A673 (cell line): ENCODE results near the genes MLXIP, HCAR3 and HIP1R.

DNA sequence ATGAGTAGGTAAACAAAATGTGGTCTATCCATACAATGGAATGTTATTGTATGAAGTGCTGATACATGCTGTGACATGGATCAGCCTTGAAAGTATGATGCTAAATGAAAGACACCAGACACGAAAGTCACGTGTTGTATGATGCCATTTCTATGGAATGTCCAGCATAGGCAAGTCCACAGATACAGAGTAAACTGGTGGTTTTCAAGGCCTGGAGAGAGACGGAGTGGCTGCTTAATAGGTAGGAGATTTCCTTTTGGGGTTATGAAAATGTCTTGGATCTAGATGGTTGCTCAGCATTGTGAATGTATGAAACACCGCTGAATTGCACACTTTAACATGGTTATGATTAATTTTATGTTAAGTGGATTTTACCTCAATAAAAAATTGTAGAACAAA is 31.7 kb downstream of the CFAP251 start:
- PRO-cap = no peak

DNA sequence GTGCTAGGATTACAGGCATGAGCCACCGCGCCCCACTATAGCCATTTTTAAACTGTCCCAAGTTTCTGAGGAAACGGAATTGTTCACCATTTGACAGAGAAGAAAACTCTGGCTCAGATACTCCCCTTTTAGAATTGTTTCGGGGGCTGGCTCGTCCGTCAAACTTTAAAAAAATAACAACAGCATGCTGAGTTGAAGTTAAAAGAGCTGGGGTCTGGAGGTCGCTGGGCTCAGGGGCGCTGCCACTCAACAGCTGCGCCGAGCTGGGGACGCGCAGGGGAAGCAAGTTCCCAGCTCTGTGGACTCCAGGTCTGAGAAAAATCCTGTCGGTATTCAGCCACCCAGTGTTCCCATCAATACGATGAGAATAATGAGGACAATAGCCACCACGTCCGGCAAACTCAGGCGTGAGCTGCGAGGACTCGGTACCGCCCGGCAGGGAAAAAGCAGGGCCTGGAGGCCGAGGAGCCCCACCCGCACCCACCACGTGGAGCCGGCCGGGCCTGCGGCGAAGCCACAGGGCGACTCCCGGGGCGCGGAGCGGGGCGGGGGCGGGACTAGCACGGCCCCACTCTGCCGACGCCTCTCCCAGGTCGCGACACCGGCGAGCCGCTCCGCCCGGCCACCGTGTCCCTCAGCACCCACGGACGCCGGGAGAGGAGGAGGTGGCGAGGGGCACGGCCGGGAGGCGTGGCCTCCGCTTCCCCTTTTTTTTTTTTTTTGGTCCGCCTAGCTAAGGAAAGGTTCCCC is 482 bp upstream of the MLXIP start:
- PRO-cap = unidirectional peak, minus-strand start at position 446 of the sequence; bidirectional peak, plus-strand start outside the sequence, minus-strand start at position 662 of the sequence

DNA sequence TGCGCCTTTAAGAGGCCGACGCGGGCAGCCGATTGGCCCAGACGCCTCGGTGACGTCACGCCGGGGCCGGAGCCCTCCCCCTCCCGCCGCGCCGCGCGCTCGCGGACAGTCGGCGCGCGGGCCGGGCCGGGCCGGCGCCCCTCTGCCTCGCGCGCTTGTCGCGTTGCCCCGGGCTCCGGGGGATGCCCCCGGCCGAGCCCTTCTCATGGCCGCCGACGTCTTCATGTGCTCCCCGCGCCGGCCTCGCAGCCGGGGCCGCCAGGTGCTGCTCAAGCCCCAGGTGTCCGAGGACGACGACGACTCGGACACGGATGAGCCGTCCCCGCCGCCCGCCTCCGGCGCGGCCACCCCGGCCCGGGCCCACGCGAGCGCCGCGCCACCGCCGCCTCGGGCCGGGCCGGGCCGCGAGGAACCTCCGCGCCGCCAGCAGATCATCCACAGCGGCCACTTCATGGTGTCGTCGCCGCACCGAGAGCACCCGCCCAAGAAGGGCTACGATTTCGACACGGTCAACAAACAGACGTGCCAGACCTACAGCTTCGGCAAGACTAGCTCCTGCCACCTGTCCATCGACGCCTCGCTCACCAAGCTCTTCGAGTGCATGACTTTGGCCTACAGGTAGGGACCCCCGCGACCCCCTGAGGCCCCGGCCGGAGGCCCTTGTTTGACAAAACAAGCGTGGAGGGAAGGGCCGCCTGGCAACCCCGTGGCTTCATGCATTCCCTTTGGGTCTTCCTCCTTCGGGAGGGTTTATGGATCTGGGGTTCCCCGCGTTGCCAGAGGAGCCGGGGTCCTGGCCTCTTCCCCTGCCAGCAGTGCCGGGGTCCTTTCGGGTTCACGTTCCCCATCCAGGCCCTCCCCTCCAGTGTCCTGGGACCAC is at the start of gene MLXIP:
Gene MLXIP, plus strand, starts transcription at position 108 of the 880 bp plus-strand sequence.
- PRO-cap = bidirectional peak, plus-strand start at position 108 of the sequence, minus-strand start outside the sequence

GRCh38 chr12:122094756-122095432 is 16.3 kb downstream of the MLXIP start:
- PRO-cap = no peak

GRCh38 chr12:122116012-122116434 is 37.5 kb downstream of the MLXIP start:
- PRO-cap = no peak

DNA sequence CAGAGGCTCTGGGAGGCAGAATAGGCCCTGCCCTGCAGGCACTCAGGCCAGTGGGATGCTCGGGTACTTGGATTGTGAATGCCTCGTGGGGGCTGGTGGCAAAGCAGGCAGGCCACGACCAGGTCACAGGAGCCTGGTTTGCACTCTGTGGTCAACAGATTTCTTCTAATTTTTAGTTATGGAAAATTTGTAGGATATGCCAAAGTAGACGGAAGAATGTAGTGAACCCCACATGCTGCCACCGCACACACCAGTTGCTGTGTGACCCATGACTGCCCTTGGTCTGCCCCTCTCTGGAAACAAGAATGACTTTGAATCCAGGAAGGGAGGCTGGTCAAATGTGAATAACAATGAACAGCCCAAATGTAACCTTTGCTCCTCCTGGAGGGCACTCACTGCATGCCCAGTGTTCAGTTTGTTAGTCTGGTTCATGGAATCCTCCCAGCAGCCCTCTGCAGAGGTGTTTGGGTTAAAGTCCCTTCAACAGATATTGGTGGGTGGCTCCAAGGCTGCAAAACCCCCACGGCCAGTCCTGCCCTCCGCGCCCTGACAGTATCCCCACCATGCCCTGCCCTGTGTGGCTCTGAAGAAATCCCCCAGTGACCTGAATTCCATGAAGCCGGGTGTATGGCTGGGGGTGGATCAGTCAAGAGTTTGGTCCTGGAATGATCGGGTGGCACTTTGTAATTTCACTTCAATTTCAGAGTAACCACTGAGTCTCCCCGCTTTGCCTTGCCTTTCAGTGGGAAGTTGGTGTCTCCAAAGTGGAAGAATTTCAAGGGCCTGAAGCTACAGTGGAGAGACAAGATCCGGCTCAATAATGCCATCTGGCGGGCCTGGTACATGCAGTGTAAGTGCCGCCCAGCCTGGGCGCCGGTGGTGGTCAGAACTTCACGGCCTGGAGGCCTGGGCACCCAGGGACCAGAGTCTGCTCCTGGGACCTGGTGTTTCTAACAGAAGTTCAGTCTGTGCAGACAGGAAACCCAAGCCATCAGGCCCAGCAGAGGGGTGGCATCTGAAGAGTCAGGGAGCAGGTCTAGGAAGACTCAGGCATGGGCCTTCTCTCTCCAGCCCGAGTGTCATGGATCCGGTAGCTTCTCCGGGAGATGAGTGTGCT is 47.1 kb downstream of the IL31 start:
- PRO-cap = no peak

- PRO-cap = no peak
Observed at GRCh38 chr12:122224377-122224762, 1.5 kb downstream of the DIABLO start.

DNA sequence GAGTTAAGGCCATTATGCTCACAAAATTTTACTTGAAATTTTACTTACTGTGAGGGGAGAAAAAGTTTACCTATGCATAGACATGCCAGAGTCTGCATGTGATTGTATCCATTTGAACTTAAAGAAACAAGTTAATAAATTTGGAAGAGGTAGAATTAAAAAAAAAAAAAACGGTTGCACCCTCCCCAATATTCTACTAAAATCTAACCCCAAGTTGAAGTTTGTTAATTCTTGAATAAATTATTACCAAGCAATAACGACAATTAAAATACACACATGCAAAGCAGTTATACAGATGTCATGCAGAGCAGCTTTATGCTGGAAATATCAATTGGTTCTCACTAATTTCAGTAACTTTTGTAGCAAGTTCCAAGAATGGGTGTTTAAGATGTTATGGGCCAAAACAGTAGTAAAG is 13.0 kb upstream of the VPS33A start:
- PRO-cap = no peak

DNA sequence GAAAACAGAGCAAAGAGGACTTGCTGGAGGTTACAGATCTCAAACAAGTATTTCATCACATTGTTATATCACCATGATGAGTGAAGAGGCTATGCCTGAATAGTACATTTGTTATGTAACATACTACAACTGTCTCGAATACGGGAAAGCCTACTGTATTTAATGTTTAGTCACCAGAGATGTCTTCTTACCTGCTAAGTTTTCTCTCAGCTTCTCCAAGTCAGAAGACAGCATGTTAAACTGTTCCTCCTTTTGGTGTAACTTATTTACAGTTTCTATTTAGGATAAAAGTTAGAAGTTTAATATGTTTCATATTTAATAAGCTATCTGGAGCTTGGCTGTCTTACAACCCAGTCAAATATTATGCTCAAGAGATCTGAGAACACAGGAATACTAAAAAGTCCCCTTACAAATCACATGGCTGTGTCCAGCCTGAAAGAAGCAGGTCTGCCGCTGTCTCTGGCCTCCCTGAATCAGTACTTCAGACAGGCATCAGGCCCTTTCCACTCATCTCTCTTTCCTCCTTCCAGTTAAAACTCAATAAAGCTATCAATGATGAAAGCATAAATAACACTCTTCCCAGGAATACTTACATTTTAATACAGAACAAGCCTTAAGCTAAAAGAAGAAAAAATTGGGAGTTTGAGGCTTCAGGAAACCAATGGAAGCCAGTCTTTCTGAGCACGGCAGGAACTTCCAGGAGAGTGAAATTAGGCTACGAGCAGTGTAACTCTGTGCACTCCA is 67.7 kb upstream of the VPS33A start:
- PRO-cap = no peak

- PRO-cap = no peak
Observed at GRCh38 chr12:122394501-122395088, 27.9 kb downstream of the CLIP1 start.

- PRO-cap = no peak
Observed at GRCh38 chr12:122716230-122717080, at the start of gene HCAR3. HCAR3 (minus strand) TSS chr12:122716811.

GRCh38 chr12:122835119-122836048 is at the start of gene HIP1R:
HIP1R (plus strand) TSS chr12:122835457.
- PRO-cap = no peak

DNA sequence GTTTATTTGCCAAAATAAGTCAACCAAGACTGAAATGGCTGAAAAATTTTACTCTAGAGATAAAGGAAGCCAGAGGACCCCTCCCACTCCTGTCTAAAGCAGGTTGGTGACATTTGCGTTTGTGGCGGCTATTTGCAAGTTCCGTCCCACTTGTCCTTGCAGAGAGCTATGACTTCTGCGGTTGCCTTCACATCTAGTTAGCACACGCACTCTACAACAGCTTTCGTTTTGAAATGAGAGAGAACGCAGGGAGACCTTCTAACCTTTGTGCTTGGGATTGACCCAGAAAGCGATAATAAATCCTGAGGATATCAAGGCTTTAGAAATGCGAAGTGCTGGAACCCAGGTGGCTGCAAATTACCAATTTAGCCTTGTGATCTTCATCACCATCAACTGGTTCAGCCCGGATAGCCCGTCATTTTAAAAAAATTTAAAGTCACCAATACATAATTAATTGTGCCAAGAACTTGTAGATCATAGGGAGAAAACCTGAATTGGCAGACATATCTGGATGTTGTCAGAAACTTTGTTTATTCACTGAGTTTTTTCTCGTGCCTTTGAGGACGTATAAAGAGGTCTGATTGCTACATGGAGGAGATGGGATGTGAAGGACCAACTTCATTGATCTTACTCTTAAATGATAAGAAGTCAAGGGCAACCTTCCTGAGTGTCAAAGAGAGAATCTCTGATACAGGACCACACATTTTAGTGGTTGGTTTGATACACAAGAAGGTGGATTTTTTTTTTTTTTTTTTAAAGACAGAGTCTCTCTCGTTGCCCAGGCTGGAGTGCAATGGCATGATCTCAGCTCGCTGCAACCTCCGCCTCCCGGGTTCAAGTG is 1.5 kb downstream of the HIP1R start:
- PRO-cap = no peak

- PRO-cap = no peak
Observed at GRCh38 chr12:122851835-122852303, 16.6 kb downstream of the HIP1R start.

GRCh38 chr12:122854253-122854658 is 19.0 kb downstream of the HIP1R start:
- PRO-cap = no peak

- PRO-cap = no peak
Observed at GRCh38 chr12:122862729-122863944, 27.9 kb downstream of the HIP1R start.

DNA sequence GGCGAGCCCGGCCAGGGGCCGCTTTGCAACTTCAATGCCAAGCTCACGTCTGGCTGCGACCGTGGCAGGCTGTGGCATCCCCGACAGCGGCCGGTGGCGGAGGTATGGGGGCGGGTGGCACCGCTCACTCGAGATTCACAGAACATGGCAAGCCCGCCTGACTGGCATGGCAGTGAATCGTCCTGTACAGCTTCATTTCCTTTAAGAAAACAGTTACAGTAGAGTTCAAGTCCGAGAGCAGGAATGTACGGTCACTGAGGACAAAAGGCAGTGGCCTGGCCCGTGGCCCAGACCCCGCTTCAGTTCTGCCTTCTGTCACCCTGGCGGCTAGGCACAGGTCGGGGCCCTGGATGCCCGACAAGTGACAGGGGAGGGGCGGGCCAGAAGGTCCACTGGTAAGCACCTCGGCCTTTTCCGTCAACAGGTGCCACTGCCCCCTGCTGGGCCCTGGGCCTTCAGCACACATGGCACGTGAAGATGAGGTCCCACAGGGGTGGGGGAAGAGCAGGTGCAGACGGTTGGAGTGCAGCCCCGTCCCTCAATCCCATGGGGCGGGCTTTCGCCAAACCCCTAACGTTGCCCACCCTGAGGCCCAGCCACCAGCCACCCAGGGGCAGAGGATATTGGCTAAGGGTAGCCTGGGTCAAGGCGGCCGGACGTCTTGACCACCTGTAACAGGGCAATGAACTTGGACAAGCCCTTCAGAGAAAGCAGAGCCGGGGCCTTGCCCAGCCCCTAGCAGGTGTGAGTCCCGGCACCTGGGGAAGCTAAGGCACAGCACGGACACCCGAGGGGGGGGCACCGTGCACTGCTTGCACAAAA is 30.3 kb downstream of the VPS37B start:
- PRO-cap = no peak

DNA sequence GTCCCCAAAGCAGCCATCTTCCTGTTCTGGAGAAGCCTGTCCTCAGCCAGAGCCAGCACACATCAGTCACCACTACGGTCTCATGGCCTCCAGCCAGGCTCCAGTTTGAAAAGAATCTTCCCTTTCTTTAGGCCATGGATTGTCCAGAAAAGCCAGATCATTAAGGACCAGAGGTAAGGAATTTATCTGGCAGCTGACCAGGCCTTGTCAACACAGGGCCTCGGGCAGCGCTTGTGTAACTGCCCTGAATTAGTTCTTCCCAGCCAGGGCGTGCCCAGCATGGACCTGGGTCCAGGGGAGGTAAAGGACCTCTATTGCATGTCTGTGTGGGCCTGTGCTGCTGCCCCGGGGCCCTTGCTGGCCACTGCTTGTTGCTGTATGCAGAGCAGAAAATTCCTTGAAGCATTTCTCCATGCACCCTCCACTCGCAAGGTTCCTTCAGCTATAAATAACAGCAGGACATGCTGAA is 21.6 kb upstream of the VPS37B start:
- PRO-cap = no peak

GRCh38 chr12:123069993-123070531 is 80.8 kb downstream of the PITPNM2 start:
- PRO-cap = no peak

DNA sequence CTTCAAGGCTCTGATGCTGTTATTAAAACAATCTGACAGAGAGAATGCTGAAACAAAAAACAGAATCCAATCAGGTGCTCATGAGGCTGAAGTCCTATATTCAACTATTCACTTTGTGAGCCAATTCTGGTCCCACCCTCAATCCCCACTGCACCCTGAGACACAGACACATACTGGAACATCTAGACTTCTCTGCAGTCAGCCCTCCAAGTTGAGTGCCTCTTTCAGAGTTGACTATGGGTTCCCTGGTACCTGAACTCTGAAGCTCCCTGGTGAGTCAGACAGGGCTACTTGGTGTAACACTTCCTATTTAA is 74.5 kb downstream of the PITPNM2 start:
- PRO-cap = no peak